Mesangial cell (primary cell): ENCODE measurements around a stretch of chr4.

DNA sequence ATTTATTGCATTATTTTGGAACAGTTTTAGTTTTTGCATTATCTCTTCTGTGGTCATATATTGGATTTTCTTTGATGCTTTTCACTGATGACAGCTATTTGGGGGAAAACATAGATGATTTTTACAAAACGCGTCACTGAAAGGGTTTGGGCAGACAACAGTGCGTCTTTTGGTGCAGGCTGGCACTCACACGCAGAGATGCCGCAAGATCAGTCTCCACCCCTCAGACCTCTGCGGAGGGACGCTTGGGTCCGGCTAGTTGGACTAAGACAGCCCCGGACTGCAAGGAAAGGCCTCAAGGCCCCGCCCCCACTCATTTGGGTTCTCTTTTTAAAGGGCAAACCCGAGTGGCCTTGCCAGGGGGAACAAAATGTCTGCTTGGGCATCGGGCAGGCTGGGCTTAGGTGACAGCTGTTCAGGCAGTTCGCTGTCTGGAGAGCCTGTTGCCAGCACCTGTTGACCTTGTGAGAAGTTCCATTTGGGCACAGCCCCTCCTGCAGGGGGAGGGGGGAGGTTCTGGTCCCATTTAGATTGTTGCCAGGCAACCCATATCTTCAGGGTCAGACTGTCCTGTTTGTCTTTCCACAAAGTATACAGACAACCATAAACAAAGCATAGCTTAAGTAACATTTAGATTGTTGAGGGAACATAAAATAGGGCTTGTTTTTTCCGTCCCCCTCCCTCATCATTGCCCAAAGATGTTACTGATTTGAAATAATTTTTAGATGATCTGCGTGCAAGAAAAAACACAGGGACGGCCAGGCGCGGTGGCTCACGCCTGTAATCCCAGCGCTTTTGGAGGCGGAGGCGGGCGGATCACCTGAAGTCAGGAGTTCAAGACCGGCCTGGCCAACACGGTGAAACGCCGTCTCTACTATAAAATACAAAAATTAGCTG is 39.6 kb downstream of the RWDD4 start:
- RAMPAGE, long total RNA, result no peak

GRCh38 chr4:183631421-183632073 is 27.4 kb downstream of the RWDD4 start:
- RAMPAGE, long total RNA, result no peak

DNA sequence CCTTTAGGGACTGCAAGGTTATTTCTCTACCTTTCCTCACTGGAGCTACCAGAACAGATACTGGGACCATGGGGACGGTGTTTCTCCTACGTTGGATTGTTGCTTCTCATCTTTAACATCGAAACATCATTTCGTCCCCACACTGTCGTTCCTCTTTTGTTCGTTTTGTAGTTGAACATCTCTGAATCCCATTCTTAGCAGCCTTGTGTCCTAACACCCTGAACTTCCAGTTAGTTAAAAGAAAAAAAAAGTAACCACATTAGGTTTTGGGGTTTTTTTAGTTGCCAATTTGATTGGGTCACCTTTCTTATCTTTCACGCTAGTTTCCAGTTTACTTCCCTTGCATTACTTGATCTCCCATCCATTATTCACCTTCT is 551 bp downstream of the TRAPPC11 start:
- RAMPAGE, long total RNA, result no peak

GRCh38 chr4:183897952-183898816 is 6.9 kb upstream of the STOX2 start:
- RAMPAGE, long total RNA, result no peak

- RAMPAGE, long total RNA, result no peak
Measured at GRCh38 chr4:183931512-183932197, 26.5 kb downstream of the STOX2 start.

- RAMPAGE, long total RNA, result no peak
Measured at GRCh38 chr4:184009748-184010382, 104.8 kb downstream of the STOX2 start.

DNA sequence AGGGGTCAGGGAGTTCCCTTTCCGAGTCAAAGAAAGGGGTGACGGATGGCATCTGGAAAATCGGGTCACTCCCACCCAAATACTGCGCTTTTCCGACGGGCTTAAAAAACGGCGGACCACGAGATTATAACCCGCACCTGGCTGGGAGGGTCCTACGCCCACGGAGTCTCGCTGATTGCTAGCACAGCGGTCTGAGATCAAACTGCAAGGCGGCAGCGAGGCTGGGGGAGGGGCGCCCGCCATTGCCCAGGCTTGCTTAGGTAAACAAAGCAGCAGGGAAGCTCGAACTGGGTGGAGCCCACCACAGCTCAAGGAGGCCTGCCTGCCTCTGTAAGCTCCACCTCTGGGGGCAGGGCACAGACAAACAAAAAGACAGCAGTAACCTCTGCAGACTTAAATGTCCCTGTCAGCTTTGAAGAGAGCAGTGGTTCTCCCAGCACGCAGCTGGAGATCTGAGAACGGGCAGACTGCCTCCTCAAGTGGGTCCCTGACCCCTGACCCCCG is 9.2 kb downstream of the ENPP6 start:
- RAMPAGE, long total RNA, result no peak

DNA sequence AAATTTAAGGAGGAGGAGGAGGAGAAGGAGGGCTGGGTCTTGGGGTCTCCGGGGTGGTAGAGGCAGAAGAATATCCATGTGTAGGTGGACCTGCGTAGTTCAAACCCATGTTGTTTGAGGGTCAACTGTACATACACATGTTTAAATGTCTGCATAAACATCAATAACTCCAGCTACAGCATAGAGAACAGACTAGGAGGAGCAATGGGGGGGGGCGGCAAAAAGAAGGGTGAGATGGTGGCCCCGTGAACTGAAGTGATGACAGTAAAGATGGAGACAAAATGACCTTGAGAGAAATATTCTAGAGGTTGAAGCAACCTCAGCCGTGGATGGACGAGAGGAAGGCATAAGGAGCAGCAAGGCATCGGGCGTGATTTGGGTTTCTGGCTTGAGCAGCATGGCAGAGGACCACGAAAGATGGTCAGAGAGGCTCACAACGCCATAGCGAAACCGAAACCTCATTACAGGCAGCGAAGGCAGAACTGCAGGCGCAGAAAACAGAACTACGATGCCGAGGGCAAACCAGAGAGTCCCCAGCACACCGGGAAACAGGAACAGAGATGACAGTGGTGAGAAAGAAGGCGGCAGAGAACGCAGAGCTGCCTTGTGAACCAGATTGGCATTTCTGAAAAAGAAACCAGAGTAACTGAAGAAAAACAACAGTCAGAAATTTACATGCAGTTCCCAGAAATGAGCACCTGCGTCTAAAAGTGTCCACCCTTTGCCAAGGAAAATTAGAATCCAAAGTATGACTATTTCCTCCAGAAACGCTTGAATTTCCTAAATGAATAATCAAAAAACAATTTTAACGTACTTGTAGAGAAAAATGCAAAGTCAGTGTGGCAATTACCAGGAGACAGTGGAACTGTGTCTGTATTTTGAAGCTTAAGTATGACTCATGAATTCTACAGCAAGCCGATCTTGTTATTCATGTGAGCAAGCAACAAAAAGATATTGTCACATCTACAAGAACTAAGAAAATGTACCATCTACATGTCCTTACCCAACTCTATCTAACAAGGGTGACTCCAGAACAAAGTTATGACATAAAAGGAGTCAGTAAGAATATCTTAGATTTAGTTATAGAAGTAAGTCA is 50.3 kb upstream of the ENPP6 start:
- RAMPAGE, long total RNA, result no peak

- RAMPAGE, long total RNA, result no peak
Measured at GRCh38 chr4:184284004-184284584, 66.4 kb upstream of the ENPP6 start.

DNA sequence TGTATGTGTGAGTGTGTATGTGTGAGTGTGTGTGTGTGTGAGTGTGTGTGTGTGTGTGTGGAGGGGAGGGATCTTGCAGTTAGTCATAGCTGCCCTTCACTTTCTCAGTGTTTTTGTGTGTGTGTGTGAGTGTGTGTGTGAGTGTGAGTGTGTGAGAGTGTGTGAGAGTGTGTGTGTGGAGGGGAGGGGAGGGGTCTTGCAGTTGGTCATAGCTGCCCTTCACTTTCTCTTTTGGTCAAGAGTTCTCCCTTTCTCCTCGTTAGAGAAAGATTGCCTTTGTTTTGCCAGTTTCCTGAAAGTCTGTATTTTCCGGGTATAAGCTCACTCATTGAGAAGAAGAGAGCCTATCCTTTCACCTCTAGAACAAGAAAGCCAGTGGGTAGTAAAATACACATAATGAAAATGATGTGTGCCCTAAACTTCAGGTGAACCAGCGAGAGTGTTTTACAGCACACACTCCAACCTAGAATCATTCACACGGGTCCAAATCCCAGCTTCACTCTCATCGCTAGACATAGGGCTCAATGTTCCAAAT is 75.2 kb upstream of the ENPP6 start:
- RAMPAGE, long total RNA, result no peak

DNA sequence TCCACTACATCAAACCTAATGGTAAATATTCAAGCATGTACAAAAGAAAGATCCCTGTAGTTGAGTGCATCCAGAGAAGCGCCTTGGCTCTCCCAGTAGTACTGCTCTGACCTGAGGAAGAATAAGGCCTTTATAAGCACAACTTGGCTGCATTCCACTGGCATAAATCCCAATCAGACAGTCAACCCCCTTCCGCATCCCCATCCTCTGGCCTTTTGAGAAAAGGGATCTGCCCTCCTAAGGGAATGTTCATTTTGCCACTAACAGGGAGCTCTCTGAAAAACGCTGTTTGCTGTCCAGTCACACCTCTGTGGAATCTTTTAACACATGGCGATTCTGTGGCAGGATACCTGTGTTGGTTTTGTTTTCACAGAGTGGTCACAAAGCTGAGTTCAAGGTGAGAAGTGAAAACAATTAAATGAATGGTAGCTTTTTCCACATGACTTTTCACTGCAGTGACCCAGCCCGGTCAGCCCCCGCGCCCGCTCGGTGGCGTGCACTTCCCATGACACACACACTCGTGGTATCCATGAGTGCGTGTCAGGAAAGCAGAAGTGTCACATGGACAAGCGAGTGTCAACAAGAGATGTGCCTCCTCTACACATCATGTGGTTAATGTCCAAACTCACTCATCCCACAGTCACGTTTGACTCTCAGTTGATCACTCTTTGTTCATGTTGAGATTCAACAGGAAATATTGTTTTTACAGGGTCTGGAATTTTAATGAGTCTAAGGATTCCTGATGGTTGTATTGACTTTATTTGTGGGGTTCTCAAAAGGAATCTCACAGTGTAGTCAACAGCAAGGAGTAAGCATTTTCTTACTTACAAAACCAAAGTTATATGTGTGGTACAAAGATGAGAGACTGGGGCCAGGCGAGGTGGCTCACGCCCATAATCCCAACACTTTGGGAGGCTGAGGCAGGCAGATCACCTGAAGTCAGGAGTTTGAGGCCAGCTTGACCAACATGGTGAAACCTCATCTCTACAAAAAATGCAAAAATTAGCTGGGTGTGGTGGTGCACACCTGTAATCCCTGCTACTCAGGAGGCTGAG is 112.3 kb upstream of the ENPP6 start:
- RAMPAGE, long total RNA, result no peak

DNA sequence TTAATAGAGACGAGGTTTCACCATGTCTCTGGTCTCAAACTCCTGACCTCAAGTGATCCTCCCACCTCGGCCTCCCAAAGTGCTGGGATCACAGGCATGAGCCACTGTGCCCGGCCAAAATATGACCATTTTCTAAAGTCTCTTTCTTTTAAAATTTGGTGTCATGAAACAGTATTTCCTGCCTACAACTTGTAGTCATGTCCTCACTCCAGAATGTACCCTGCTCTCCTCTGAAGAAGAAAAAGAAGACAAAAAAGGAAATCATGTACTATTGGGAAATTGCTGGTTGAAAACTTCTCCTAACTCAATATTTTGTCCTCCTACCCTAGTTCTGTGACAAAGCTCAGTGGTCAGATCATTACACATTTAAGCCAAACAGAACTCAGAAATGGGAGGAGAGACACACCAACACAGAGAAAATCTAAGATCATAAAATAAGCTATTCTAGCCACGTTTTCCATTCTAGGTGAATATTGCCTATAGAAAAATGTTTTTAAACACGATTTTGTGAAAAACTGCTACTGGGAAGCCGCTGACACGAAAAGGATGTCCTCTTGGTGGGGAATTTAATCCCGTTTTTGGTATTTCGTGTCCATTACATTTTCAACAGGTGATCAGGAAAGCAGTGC is 127.7 kb downstream of the IRF2 start:
- RAMPAGE, long total RNA, result no peak

GRCh38 chr4:184381950-184382826 is 92.2 kb downstream of the IRF2 start:
- RAMPAGE, long total RNA, result no peak

- RAMPAGE, long total RNA, result no peak
Measured at GRCh38 chr4:184397320-184397839, 77.0 kb downstream of the IRF2 start.

DNA sequence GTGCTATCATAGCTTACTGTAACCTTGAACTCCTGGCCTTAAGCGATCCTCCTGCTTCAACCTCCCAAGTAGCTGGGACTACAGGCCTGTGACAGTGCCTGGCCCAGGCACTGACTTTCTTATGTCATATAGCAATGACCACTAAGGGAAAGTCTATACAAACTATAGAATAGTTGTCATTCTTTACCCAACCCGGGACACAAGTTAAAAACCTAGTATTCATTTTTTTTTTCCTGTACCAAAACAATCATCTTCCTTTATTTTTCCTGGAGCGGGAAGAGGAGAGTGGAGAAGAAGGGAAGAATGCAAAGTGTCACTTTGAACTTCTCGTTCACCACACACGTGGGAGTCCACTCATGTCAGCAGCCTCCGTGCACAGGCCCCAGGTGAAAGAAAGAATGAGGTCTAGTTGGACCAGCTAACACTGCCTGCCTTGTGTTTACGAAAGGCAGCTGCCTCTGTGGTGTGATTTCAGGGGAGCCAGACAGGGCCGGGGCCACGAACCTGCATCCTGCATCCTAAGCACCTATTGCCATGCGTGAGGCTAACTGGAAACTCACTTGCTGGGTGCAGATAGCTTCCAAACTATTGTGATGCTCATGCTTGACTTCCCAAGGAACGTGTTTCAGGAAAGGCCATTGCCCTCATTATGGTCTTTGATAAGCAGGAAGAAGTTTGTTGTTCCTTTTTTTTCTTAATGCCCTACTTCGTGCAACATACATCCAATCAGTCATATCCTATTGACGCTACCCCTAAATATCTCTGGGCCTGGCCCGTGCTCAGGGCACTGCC is 2.2 kb upstream of the IRF2 start:
- RAMPAGE, long total RNA, result start-site peak on the plus strand centred at position 617 of the sequence, 49 bp wide, 6 reads

DNA sequence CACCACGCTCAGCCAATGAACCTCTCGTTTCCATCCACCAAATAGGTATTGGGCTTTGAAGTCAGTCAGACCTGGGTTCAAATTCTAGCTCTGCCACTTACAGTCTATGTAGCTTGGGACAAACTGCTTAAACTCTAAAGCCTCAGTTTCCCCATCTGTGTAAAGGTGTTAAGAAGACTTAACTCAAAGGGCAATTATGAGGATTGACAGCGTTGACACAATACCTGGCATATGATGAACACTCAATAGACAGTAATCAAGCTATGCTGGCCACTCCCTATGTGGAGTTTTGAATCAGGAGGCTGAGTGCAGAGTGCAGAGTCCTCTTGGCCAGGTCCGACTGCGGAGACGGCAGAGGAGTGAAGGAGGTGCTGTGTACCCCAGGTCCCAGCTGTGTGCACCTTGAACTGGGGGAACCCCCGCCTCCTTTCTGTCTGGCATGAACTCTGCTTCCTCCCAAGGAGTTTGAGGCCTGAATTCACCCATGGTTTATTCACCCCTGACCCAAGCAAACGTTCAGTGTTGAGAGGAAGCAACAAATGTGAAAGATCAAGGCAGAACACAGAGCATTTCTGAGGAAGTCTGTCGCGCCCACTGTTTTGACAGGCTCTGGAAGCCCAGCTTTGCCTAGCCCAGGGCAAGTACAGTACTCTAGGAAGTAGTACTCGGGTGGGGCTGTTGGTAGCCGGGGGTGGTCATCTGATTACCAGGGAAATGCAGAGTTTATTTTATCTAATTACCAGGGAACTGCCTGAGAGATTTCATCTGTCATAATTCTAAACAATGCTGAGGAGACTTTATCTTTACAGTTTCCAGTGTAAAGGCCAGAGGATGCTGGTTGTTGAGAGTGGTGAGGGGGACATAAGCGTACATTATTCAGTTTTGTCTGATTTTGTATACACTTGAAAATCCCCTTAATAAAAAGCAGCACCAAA is 72.9 kb upstream of the IRF2 start:
- RAMPAGE, long total RNA, result no peak

DNA sequence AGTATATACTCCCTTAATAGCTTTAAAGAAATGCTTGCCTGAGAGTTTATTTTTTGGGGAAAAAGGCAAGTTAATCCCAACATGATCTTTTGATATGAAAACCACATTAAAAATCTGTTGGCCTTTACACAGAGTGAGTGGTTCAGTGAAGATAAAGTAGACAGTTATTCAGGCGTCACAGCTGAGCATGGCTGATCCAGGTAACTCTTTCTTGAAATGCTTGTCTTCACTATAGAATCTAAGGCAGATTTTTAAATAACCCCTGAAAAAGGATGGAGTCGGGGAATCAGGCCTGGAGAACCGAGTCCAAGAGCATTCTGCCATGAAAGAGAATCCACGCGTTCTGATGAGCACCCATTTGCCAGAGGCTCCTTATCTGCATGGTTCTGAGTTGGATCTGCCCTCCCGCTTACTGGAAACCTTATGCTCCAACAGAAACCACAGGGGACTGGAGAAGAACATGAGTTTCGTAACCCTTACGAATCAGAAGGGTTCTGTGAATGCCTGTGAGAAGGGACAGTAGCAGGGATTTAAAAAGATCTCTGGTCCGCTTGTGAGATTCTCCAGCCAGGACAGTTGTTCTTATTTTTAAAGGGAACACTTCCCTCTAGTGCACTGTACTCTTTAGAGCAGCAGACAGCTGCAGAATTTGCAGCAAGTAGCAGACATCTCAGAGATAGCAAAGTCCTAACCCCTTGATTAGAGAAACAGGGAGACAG is 22.4 kb upstream of the CENPU start:
- RAMPAGE, long total RNA, result no peak

GRCh38 chr4:184760991-184761350 is 27.1 kb upstream of the CENPU start:
- RAMPAGE, long total RNA, result no peak

- RAMPAGE, long total RNA, result no peak
Measured at GRCh38 chr4:184764771-184765073, 30.8 kb upstream of the CENPU start.

GRCh38 chr4:184785035-184785337 is 40.8 kb downstream of the ACSL1 start:
- RAMPAGE, long total RNA, result no peak